IMR-90 (cell line): ENCODE measurements around the genes RNPC3 and AMY1A.

DNA sequence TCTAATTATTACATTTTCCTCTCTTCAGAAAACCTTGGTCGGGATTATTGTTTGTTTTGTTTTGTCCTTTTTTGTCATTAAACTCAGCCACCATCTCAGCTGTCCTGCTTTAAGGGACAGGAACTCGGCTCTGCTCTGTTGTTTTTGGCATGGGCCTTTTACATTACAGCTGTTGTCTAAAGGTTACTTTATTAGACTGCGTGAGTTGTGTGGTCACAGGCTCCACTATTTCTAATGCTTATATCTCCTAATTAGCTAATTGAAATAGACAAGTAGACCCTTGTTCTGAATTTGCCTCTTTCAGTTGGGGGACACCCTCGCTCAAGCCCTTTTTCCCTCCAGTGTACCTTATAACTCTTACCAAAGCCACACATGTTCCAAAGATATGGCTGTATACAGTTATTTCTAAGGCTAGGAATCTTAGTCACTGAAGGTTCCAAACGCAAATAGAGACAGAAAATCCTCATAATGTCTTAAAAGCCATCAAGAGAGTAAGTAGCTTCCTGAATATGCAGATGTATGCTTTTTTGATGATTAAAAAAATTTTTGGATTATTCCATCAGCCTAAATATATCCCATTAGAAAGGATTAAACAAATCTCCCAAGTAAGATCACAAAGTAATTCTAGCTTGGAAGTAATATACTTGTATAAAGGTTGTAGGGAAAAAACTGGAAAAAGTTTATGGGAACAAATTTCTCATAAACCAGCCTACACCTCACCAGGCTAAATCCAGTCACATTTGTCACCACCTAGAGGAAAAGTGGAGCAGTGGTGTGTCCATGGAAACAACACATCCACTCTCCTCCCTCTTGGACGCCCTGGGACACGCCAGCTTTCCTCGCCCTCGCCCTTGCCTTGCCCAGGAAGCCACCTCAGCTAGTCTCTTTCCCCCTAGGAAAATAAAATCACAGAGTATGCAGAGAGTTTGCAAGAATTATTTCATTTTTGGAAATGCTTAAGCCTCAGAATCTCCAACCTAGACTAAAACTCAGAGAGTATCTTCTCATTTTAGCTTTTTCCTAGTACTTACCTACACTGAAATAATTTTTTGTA lies 1.9 kb downstream of the PALMD start:
- RRBS = no CpG with 5 or more reads among the region's 9 CpGs
CAGE:
- cytosol, long polyA plus RNA = no peak
- long polyA plus RNA = no peak
- nucleus, long polyA plus RNA = no peak

- RRBS = no CpG with 5 or more reads among the region's 3 CpGs
CAGE:
- cytosol, long polyA plus RNA = no peak
- long polyA plus RNA = no peak
- nucleus, long polyA plus RNA = no peak
Measured at GRCh38 chr1:99662594-99663174, 16.8 kb downstream of the PALMD start.

GRCh38 chr1:99728417-99729142 lies 37.9 kb downstream of the FRRS1 start:
- RRBS = no CpG with 5 or more reads among the region's 4 CpGs
CAGE:
- cytosol, long polyA plus RNA = no peak
- long polyA plus RNA = no peak
- nucleus, long polyA plus RNA = no peak

GRCh38 chr1:100085328-100086647 lies 46.9 kb downstream of the SASS6 start:
- RRBS = no CpG with 5 or more reads among the region's 10 CpGs
CAGE:
- cytosol, long polyA plus RNA = no peak
- long polyA plus RNA = no peak
- nucleus, long polyA plus RNA = no peak

GRCh38 chr1:100267777-100268467 lies 1.9 kb downstream of the RTCA start:
- RRBS = no CpG with 5 or more reads among the region's 4 CpGs
CAGE:
- cytosol, long polyA plus RNA = no peak
- long polyA plus RNA = start-site peak on the plus strand at chr1:100268206-100268214, 69 and 85 reads in 2 replicates
- nucleus, long polyA plus RNA = start-site peak on the plus strand at chr1:100268206-100268214, 78 and 55 reads in 2 replicates

GRCh38 chr1:100357126-100357598 lies 4.9 kb downstream of the CDC14A start:
- RRBS = no CpG with 5 or more reads among the region's 6 CpGs
CAGE:
- cytosol, long polyA plus RNA = no peak
- long polyA plus RNA = no peak
- nucleus, long polyA plus RNA = no peak

GRCh38 chr1:100362676-100363839 lies 10.8 kb downstream of the CDC14A start:
- RRBS = no CpG with 5 or more reads among the region's 18 CpGs
CAGE:
- cytosol, long polyA plus RNA = no peak
- long polyA plus RNA = no peak
- nucleus, long polyA plus RNA = no peak

DNA sequence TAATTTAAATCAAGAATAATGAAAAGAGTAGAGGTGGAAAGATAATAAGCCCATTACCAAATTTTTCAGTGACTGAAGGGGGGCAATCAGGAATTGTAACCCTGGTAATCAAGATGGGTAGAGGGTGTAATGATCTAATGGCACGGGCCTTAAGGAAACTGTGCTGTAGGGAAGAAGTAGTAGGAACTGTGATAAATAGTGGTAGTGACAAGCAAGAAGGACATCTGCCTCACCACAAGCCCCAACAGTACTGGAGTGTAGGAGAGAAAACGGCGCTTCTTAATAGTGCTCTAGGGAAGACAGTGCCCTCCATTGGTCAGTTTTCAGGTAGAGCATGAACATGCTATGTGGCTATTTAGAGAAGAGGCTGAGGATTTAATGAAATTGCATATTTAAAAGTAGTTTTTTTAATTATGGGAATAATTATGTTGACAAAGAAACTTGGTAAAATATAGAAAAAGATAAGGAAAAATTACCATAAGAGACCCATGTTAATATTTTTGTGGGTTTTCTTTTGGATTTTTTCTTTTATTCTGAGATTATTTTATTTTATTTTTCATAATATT lies 32.2 kb downstream of the SLC30A7 start:
- RRBS = no CpG with 5 or more reads among the region's 3 CpGs
CAGE:
- cytosol, long polyA plus RNA = no peak
- long polyA plus RNA = no peak
- nucleus, long polyA plus RNA = no peak

- RRBS = no CpG with 5 or more reads among the region's 3 CpGs
CAGE:
- cytosol, long polyA plus RNA = no peak
- long polyA plus RNA = no peak
- nucleus, long polyA plus RNA = no peak
Measured at GRCh38 chr1:101136524-101137285, 100.1 kb upstream of the S1PR1 start.

DNA sequence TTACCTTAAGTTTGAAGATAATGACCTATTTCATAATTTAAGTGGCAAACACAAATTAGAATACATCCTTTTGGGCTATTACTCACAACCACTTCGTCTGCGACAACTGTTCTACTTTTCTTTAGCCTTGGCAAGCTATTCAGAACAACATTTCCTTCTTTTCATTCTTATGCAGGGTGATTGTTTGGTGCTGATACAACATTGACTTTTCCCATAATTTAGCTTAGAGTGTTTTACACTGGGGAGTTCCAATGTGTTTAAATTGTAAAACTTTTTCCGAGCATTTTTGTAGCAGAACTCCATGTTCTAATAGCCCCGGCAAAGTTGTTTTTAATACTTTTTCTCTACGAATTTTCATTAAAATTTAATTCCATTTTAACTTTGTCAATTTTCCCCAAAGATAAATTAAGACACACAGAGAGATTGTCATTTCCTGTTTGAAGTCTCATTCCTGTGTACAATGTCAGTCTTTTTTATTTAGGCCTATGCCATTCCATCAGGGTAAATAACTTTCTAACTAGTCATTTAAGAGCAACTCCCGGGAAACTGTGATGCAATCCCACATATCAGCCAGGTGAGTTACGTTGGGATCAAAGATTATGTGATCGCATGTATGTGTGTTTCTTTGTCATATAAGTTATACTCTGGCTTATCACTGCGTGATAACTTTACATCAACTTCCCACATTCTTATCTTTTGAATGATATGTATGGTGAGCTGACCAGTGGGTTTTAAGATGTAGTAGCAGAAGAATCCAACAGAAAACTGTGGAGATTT lies 86.3 kb upstream of the S1PR1 start:
- RRBS = no CpG with 5 or more reads among the region's 9 CpGs
CAGE:
- cytosol, long polyA plus RNA = no peak
- long polyA plus RNA = no peak
- nucleus, long polyA plus RNA = no peak

DNA sequence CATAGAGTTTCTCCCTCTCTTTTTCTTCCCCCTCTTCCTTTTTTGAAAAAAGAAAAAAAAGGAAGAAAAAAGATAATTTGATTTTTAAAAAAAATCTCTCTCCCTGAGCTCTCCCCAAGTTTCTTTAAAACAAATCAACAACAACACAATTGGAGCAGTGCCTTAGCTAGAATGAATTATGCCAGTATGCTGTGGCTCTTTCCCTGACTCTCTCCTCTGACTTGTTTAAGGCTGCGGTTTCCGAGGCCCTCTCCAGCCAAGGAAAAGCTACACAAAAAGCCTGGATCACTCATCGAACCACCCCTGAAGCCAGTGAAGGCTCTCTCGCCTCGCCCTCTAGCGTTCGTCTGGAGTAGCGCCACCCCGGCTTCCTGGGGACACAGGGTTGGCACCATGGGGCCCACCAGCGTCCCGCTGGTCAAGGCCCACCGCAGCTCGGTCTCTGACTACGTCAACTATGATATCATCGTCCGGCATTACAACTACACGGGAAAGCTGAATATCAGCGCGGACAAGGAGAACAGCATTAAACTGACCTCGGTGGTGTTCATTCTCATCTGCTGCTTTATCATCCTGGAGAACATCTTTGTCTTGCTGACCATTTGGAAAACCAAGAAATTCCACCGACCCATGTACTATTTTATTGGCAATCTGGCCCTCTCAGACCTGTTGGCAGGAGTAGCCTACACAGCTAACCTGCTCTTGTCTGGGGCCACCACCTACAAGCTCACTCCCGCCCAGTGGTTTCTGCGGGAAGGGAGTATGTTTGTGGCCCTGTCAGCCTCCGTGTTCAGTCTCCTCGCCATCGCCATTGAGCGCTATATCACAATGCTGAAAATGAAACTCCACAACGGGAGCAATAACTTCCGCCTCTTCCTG lies 2.0 kb downstream of the S1PR1 start:
- RRBS = 18% methylated on average over 4 of the region's 29 CpGs
CAGE:
- cytosol, long polyA plus RNA = no peak
- long polyA plus RNA = no peak
- nucleus, long polyA plus RNA = no peak

DNA sequence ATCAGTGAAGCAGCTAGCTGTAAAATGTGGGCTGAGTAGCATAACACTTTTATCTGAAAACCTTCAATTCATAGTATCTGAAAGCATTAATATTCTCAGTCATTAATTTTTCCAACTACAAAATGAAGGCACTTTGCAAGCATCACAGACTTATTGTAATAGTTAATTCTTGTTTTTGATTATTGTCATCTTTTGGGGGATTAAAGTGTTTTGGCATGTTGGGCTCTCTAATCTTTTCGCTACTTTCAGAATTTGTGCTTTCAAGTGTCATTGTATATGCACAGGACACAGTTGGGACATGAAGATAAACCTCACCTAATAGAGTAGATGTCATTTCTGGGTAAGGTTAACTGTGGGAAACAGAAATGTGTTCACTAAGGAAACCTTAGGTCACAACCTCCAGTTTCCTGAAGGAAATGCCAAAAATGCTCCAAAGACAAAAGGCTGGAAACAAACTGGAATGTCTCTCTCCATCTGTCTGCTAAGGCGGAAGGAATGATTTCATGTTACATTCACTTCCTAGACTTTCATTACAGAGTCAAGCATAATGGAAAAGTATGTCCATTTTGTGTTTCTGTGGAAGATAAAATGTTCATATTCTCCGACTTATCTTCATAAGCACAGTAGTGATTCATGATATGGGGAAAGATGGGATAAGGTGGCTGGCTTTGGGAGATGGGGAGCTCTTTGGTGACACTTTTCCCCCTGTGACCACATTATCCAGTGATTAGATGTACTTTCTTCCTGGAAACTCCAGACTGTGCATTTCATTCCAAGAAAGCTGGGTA lies 5.5 kb downstream of the S1PR1 start:
- RRBS = no CpG with 5 or more reads among the region's 3 CpGs
CAGE:
- cytosol, long polyA plus RNA = no peak
- long polyA plus RNA = no peak
- nucleus, long polyA plus RNA = no peak

DNA sequence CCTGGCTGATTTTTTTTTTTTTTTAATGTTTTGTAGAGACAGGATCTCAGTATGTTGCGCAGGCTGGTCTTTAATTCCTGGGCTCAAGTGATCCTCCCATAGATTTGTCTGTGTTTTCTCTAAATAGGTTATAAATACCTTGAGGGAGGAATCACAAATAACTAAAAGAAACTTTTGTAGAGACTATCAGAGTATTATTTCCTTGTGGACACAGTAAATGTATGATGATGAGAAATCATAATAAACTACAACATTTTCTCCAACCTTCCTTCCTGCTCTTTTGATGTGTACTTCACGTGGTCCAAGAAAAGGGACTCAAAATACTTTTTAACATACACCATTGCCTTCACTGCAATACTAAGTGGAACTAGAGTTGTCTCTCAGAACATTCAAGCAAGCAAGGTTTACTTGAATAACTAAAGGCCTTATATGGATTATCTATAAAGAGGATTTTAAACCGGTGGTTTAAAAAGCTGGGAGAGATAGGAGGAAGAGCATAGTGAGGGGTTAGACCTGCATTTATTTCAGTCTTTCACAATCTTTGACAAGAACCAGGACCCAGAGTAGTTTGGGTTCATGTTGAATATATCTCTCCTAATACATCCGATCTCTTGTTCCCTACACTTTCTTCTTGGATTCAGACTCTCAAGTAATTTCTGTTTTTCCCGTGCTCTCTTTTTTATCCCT lies 6.8 kb downstream of the S1PR1 start:
- RRBS = no CpG with 5 or more reads among the region's 5 CpGs
CAGE:
- cytosol, long polyA plus RNA = no peak
- long polyA plus RNA = no peak
- nucleus, long polyA plus RNA = no peak

DNA sequence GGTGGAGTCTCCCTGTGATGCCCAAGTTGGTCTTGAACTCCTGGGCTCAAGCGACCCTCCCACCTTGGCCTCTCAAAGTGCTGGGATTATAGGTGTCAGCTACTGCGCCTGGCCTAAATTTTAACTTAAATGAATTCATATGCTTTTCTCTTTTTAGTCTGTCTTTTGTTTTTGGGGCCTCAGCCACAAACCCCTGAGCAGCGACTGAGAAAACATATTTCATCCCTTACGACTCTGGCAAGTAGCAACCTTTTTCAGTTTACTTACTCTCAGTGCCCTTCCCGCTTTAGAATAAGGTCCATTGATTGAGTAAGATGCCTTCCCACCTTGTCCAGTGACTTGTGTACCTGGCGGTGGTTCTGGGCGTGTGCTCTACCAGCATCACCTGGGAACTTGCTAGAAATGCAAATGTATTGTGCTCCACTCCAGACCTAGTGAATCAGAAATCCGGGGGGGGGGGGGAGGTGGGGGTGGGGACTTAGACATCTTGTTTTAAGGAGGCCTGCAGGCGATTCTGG lies 72.0 kb downstream of the S1PR1 start:
- RRBS = no CpG with 5 or more reads among the region's 9 CpGs
CAGE:
- cytosol, long polyA plus RNA = no peak
- long polyA plus RNA = no peak
- nucleus, long polyA plus RNA = no peak

DNA sequence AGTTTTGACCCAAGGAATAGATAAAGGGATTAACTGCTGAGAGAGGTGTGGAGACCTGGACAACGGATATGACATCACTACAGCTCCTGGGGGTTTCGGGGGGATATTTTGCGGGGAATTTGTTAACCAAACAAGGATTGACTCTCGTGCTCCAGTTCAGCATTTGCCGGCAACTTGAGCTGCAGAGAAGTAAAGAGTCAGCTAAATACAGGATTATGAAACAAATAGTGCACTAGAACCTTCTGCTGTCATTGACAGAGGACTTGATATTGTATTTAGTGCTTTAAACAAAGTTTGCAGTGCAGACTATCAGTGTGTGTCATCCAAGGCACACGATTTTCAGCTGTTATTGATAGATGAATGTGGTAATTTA lies 414 bp upstream of the OLFM3 start:
- RRBS = no CpG with 5 or more reads among the region's 6 CpGs
CAGE:
- cytosol, long polyA plus RNA = no peak
- long polyA plus RNA = no peak
- nucleus, long polyA plus RNA = no peak

DNA sequence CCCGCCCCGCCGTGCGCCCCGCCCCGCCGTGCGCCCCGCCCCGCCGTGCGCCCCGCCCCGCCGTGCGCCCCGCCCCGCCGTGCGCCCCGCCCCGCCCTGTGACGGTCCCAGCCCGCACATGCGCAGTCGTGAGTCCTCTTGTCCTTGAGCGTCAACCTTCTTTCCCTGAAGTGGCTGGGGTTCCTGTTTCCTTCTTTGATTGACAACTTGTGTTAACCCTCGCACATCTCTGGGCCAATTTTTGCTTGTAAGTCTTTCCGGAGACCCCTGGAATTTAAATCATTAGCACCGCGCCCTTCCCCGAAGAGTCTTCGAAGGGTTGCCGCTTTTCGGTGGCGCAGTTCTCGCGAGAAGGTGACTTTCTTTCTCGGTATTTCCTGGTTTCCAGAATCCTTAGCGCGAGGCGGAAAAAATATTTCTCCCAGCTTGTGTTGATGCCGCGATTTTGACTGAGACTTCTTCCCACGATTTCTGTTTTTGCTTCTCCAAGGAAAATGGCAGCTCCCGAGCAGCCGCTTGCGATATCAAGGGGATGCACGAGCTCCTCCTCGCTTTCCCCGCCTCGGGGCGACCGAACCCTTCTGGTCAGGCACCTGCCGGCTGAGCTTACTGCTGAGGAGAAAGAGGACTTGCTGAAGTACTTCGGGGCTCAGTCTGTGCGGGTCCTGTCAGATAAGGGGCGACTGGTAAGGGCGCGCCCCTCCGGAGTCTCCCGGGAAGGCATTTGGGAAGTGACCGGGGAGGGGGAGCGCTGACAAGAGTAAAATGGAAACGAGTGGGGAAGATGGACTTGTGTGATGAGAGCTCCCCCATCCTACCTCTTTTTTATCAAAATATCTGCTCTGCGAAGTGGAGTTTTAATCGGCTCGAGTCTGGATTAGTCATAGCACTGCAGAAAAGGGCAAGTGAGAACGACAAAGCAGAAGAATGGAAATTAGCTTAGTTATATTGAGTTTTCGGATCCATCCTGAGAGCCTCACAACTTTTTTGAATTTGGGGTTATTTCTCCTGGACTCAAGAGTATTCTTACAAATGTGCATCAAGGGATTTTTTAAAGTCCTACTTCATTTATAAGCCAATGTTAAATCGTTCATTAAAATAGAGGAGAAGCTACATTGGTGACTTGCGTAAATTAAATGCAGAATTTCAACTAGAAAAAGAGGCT lies at the start of gene RNPC3:
TSS of gene RNPC3 (plus strand) at position 123 of the 1,165 bp plus-strand sequence.
- RRBS = under 1% methylated on average over 5 of the region's 72 CpGs
CAGE:
- cytosol, long polyA plus RNA = start-site peak on the plus strand centred at position 131 of the sequence, 33 bp wide, 33 and 50 reads in 2 replicates; start-site peak on the plus strand centred at position 397 of the sequence, 55 bp wide, 30 and 95 reads in 2 replicates
- long polyA plus RNA = no peak
- nucleus, long polyA plus RNA = start-site peak on the plus strand centred at position 134 of the sequence, 34 bp wide, 140 and 73 reads in 2 replicates; start-site peak on the plus strand centred at position 406 of the sequence, 73 bp wide, 359 and 931 reads in 2 replicates

DNA sequence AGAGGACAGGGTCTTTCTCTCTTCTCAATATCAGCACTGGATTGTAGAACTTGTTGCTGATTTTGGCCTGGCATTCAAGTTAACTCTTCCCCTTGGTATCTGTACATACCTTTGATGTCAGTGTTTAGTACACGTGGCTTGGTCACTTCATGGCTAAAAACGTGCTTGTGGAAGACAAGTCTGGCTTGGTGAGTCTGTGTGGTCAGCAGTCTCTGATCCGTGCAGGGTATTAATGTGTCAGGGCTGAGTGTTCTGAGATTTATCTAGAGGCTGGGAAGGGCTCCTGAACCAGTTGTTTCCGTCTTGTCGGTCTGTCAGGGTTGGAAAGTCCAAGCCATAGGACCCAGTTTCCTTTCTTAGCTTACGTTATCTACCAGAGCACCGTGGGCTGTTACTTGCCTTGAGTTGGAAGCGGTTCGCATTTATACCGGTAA lies at the start of gene AMY1A:
TSS of gene AMY1A (plus strand) at position 262 of the 434 bp plus-strand sequence.
- RRBS = no CpG with 5 or more reads among the region's 10 CpGs
CAGE:
- cytosol, long polyA plus RNA = no peak
- long polyA plus RNA = no peak
- nucleus, long polyA plus RNA = no peak

GRCh38 chr1:104664199-104664761 lies 914.6 kb downstream of the AMY1C start:
- RRBS = no CpG with 5 or more reads among the region's 25 CpGs
CAGE:
- cytosol, long polyA plus RNA = no peak
- long polyA plus RNA = no peak
- nucleus, long polyA plus RNA = no peak

- RRBS = no CpG with 5 or more reads among the region's 3 CpGs
CAGE:
- cytosol, long polyA plus RNA = no peak
- long polyA plus RNA = no peak
- nucleus, long polyA plus RNA = no peak
Measured at GRCh38 chr1:105776133-105776600, 1280.3 kb upstream of the PRMT6 start.

DNA sequence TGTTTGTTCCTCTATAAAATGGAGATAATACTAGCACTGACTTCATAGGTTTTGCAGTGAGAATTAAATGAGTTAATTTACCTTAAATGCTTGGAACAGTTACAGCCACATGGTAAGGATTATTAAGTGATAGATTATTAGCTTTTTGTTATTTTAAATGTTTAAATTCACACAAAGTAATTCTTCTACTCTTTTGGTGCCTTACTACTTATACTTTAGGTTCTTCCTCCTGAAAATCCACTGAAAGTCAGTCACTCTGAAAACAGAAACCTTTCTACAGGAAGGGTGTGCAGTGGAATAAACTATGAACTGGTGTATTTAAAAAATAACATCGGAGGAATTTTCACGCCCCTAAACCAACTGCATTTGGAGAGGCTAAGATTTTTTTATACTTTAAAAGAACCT lies 279.7 kb downstream of the VAV3 start:
- RRBS = no CpG with 5 or more reads among the region's 2 CpGs
CAGE:
- cytosol, long polyA plus RNA = no peak
- long polyA plus RNA = no peak
- nucleus, long polyA plus RNA = no peak